Pericardium (tissue), 1 donor: ENCODE results near the gene PHF11.

GRCh38 chr13:49495769-49497018, at the start of gene PHF11:
PHF11 (plus strand) TSS chr13:49495953.
- RRBS, result 1% methylated on average over 24 of the region's 78 CpGs

DNA sequence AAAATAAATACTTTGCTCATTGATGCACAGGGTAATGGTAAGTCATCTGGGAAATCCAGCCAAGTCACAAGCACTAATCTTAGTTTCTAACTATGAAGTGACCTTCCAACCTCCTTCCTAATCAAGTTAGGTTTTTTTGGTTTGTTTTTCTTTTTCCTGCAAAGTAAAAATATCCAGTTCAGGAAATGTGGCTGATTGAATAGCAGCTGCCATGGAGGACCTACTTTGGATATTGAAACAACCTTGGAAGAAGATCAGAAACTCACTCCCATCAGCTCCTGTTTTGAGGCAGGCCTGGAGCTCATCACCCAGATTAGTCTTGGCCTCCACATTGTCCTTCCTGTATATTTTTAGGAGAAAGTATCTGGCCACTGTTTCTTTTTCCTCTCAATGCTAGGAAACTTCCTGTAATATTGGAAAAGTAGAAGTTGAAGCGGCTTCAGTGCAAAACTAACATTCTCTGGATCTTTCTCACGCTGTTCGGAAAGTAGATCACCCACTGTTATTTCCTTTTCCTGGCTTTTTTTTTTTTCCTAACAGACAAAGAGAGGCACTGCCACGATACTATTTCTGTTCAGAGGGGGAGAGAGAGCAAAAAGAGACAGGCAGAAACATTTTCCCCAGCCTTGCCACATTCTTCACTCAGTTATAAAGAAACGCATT, 12.2 kb upstream of the ARL11 start:
- RRBS, result no CpG with 5 or more reads among the region's 5 CpGs

- RRBS, result no CpG with 5 or more reads among the region's 12 CpGs
Observed at GRCh38 chr13:49635327-49636332, 7.3 kb downstream of the ARL11 start.

GRCh38 chr13:49690048-49690742, 1.1 kb downstream of the EBPL start:
- RRBS, result no CpG with 5 or more reads among the region's 11 CpGs

GRCh38 chr13:49700906-49701710, 9.8 kb upstream of the EBPL start:
- RRBS, result no CpG with 5 or more reads among the region's 1 CpG

DNA sequence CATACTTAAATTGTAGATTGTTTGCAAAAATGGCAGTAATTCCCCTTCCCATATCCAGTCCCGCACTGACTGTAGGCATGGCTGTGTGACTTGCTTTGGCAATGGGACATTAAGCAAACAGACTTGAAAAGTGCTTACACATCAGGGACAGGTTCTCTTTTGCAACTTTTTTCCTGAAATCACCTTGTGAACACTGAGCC, 42.2 kb upstream of the EBPL start:
- RRBS, result no CpG with 5 or more reads among the region's 1 CpG

DNA sequence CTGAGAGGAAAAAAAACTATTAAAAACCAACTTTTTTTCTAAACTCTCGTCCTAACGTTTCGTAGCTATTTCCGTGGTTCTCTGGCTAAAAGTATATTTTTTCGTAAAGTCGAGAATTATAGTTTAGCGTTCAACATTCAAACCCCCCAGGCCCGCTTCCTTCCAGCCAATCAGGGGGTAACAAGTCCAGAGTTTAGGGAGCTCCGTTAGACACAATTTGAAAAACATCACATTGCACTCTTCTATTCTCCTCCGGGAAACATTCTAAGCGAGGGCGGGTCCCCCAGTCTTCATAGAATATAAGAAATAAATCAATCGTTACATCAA, 64.8 kb downstream of the KCNRG start:
- RRBS, result no CpG with 5 or more reads among the region's 13 CpGs

DNA sequence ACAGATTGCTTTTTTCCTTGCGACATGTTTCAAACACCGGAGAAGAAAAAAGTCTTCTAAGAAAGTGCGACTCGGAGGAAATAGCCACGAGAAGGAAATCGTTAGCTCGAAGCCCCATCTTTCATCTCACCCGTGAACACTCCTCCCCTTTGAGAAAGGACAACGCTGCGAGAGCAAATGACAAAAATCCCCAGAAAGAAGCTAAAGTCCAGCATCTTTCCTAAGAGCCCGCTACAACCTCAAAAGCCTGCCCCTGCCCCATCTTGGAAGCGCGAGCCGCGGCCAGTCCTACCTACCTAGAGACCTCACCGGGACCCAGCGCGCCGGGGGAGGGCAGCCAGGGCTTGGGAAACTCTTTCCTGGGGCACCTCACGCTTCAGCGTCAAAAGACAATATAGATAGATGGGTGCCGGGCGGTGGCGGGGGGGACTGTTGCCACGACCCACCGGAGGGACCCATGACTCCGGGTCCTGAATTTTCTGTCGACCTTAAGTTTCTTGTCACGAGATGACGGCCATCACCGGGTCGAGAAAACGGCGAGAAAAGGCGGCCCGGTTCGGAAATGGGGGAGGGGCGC, 65.7 kb downstream of the KCNRG start:
- RRBS, result 1% methylated on average over 13 of the region's 38 CpGs

DNA sequence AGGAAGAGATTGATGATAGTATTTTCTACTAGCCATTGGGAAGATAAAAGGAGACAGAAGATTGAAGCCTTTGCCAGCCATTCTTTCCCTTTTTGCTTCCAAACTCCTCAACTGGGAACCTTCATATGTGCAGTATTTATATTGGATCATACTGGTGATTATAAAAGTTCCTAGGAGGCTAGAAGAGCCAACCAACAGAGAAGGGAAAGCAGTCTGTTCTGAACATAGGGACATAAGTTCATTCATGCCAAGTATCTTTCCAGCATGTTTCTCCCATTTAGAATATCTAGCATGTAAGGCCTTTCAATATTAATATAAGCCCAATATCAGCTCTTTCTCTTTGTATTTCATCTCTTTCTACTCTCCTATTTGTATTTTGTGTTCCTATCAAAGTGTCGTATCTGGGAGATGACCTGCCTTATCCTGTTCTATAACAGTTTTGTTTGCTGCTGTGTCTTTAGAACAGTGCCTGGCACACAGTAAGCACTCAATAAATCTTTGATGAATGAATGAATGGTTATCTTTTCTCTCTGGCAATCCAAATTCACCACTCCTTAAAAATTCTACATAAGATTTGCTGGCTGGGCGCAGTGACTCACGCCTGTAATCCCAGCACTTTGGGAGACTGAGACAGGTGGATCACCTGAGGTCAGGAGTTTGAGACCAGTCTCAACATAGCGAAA, 89.7 kb downstream of the KCNRG start:
- RRBS, result no CpG with 5 or more reads among the region's 4 CpGs

DNA sequence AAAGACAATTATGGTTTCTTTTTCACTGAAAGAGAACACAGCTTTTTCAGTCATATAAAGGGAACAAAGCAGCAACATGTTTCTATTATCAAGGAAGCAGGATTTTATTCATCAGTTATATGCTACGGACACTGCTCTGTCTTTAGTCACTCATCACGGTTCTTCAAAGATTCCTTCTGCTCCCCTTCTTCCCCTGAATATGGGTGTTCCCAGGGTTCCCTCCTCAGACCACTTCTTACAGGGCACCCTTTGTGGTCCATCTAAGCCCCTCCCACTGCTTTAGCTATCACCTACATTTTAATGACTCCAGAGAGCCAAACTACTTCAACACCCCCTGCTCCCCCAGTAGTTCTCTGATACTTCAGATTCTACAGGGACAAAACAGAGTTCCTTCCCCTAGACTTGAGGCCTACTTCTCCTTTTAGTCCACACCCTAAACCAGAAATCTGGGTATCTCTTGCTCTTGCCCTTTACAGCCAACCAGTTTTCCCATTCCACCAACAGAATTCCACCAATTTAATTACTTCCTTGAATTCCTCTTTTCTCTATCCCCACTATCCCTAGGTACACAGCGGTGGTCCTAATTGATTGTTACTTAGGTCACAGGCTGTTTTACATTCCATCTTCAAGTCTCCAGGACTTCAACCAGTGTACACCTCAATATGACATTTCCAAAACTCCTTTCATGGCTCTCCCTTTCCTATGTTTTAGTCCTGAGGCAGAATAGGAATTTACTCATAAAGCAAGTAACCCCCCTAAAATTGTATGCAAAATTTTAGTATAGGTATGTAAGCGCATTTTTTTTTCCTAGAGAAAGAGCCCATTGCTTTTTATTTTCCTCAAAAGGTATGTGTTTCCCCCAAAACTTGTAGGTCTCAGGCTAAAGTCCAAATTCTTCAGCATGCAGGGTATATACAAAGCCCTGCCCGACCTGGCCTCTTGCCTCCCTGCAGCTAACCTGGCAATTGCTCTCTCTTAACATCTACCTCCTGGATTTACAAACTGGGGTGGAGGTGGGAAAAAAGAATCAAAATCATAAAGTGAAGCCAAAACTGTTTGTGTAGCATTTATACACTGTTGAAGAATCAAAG, 107.4 kb downstream of the KCNRG start:
- RRBS, result no CpG with 5 or more reads among the region's 5 CpGs

- RRBS, result no CpG with 5 or more reads among the region's 26 CpGs
Observed at GRCh38 chr13:50185641-50186216, 170.5 kb downstream of the KCNRG start.

DNA sequence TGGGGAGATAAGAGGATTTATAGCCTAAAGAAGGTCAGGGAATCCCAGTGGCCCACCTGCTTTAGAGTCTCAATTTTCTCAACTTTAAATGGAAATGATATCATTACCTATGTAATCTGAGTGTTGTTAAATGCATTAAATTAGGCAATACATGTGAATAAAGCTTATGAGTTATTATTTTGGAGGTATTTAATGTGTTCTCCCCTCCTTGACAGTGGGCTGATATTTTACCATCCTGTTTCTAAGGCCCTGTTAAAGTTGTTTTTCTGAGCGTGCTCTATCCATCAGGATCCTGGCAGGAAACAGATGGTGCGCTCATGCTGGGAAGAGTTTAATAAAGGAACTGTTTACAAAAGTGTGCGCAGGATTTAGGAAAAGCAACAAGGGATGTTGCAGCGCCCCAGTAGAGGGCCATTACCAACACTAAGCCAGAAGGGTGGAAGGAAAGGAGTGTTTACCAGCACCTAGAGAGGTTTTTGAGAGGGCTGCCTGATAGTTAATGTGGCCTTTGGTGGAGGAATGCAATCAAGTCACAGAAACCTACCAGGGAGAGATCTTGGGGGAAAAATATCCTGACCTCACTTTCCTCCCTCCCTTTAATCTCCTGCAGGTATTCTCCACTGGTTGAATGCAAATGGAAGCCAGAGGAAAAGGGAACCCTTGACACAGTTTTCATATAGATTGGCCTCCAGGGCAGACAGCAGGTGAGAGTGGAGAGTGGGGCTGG, 374.5 kb downstream of the KCNRG start:
- RRBS, result no CpG with 5 or more reads among the region's 4 CpGs

- RRBS, result no CpG with 5 or more reads among the region's 7 CpGs
Observed at GRCh38 chr13:50678354-50679109, 165.0 kb downstream of the DLEU7 start.

DNA sequence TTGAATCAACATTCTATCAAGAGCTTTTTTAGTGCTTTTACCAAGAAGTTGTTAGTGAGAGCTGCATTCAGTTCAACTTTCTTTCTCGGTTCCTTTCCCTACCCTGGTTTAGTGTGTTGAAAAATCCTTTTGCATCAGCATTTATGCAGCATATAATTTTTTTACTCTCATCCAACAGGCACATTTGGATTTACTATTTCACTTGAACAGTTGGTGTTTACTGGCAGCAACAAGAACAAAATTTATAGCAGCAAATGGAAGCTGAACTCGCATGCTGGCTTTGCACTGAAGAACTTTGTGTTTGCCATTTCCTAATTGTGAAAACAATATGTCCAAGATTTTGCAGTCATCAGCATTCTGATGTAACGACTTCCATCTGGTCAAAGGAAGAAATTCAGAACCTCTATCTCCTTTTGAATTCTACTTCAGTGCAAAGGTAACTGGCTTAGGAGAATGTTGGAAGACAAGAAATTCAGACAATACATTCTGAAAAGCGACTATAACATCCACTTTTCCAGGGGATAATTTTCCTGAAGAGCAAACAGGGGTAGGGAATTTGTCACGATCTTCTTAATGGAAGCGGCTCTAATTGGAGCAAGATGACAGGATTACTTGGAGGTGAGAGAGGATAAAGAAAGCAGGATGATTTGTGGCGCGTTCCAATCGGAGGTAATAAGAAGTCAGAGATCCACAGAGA, 131.0 kb downstream of the DLEU7 start:
- RRBS, result no CpG with 5 or more reads among the region's 9 CpGs

- RRBS, result no CpG with 5 or more reads among the region's 9 CpGs
Observed at GRCh38 chr13:51134690-51135401, 23.8 kb upstream of the C13orf42 start.

- RRBS, result no CpG with 5 or more reads among the region's 7 CpGs
Observed at GRCh38 chr13:51230544-51231220, 8.5 kb downstream of the FAM124A start.

DNA sequence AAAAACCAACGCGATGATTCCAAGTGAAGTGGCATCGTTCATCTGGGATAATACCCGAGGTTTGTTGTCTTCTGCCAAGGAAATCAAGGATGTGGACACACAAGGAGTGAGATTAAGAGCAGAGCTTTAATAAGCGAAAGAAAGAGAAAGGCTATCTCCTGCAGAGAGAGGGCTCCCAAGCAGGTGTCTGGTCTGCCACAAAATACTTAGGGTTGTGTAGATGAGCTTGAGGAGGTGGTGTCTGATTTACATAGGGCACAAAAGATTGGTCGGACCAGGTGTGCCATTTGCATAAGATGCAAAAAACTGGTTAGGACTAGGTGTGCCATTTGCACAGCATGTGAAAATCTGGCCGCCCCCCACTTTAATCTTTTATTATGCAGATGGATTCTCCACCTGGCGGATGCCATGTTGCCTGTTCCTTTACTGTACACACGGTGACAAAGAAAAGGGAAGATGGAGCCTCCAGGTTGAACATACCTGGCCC, 22.8 kb downstream of the FAM124A start:
- RRBS, result no CpG with 5 or more reads among the region's 9 CpGs

DNA sequence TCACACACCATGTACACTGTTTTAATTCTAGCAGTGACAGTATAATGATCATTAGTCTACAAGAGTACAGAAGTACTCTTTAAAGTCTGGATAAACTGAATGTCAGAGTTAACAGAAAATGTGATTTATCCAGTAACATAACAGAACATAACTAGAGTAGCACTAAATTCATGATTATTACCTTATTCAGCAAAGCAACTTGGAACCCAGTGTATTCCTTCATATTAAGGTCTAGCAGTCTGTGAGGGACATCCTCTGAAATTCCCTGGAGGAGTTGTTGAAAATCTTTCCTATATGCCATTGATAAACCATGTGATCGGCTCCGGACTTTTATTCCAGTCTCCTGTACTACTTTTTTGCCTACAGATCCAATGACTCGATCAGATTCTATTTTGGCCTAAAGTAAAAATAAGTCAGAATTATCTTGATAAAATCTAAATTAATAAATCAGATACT, 38.6 kb downstream of the SERPINE3 start:
- RRBS, result no CpG with 5 or more reads among the region's 3 CpGs

DNA sequence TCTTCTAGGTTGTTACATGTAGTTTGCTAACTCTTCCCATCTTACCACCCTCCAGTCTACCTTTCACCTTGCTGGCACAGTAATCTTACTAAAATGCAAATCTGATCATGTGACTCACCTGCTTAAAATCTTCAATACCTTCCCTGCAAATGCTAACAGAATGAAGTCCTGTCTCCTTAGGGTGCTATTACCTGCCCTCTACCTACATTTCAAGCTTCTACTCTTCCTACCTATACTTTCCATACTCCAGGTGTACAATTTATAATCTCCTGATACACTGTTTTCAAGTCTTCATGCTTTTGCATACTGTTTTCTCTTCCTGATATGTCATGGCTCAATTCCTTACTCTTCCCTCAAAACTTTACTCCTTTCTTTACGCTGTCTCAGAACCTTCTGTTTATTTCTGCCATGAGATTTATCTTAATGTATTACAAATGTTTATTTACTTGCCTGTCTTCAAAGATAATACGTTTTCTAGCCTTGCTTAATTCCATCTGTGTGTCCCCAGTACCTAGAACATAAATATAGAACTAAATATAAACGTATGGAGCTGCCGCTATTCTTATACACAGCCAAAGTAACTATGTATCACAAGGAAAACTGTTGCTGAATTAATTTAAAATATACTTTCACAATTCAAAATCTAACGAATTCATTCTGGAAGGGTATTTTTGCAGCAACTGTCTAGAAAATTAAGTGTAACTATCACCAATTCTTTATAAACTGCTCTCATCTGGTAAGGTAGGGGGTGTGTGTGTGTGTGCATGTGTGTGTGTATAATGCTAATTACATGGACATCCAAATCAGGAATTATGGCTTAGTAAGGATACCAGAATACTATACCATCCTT, 30.0 kb downstream of the INTS6 start:
- RRBS, result no CpG with 5 or more reads among the region's 5 CpGs